AG09319 (cell line): ENCODE measurements around a stretch of chr12.

DNA sequence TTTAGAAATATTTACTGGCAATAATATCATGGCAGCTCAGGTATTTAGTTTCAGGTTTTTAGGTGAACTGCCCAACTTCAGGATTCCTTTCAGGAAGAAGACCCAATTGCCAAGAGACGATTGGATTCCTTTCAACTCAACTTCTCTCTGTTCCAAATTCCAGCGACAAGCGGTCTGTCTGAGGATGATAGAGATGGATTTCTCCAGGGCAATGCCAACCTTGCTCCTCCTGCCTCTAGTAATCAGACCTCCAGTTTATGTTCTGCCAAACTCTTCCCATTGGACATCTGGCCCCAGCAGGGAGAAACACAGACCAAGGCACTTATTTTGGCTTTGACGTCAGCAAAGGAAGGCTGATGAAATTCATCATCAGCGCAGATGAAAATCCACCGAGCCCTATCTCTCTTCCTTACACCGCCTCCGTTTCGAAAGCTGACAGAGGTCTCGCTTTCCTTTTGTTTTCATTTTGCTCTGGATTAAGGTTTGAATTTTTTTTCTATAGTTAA lies 35.6 kb upstream of the MED13L start:
- RRBS: no CpG with 5 or more reads among the region's 10 CpGs

DNA sequence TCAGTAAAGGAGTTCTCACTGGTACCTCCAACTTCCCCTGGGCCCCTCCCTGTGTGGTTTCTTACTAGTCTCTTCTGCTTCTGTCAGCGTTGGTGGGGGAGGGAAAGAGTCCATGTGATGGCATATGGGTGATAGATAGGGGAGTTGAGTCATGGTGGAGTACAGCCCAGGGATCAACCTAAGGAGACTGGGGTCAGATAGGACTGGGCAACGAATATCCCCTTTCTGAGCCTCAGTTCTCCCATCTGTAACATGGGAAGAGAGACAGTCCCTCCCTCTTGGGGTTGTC lies 83.4 kb upstream of the MED13L start:
- RRBS: no CpG with 5 or more reads among the region's 2 CpGs

DNA sequence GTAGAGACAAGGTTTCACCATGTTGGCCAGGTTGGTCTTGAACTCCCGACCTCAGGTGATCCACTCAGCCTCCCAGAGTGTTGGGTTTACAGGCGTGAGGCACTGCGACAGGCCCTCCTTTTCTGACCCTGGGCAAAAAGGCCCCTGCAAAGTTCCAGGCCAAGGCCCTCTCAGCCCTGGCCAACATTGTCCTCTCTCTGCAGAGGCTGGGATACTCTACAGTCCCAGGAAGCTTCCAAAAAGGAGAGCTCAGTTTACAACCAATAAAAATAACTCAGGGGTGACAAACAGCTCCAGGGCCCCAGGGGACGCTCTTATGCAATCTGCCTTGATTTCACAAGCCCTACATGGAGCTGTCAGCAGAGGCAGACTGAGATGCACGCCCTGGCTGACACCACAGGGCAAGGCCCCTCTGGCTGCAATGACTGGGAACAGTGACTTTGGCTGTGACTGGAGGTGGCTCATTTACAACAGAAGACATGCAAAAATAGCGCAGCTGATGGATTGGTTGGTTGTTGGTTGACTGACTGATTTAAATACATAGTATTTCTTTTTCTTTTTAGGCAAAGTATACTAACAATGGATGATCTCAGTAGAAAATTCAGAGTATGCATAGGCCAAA lies 129.0 kb upstream of the MED13L start:
- RRBS: no CpG with 5 or more reads among the region's 6 CpGs

DNA sequence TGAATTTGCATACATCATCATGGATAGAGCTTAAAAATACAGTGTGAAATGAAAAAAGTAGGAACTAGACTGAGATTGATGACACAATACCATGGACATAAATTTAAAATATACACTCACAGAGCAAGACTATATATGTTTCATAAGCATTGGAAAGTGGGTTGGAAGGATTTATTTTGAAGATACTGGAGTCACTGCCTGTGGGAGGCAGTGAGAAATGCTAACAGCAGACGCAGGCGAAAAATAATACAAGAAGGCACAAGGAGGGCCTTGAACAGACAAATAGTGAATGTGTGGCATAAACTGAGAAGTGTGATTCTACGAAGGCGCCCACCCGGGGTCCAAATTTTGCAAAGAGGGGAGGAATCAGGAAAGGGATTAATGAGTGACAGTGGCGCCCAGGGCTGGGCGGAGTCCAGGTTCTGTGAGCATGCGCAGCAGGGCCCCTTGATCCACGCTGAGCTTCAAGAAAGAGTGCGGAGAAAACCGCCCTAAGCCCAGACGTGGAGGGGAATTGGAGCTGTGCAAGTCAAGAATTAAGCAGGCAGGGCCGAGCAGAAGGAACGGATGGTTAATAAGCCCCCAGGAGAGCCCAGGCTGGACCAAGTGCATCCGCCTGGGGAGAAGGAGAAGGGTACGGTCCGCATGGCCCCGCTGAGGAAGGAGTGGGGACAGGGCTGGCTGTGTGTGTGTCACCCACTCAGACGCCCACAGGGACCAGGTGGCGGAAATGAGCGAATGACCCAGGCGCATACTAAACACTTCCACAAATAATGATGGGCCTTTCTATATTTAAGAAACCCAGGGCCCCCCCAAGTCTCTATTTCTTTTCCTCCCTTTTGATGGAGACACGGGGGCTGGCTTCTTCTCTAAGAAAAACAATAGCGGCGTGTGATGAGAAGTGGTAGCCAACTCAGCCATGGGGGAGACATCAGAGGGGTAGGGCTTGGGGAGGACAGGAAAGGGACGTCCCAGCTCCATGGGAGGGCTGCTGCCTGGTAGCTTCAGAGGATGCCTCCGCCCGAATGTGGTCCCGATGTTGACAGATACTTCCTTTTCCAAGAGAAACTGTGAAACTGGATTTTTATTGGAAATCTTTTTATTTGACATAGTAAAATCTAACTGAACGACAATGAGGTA lies 6.6 kb upstream of the MAP1LC3B2 start:
- RRBS: no CpG with 5 or more reads among the region's 30 CpGs

GRCh38 chr12:116594509-116594780 lies 35.3 kb downstream of the MAP1LC3B2 start:
- RRBS: no CpG with 5 or more reads among the region's 3 CpGs

GRCh38 chr12:116821089-116821872 lies 60.0 kb downstream of the HRK start:
- RRBS: no CpG with 5 or more reads among the region's 10 CpGs

DNA sequence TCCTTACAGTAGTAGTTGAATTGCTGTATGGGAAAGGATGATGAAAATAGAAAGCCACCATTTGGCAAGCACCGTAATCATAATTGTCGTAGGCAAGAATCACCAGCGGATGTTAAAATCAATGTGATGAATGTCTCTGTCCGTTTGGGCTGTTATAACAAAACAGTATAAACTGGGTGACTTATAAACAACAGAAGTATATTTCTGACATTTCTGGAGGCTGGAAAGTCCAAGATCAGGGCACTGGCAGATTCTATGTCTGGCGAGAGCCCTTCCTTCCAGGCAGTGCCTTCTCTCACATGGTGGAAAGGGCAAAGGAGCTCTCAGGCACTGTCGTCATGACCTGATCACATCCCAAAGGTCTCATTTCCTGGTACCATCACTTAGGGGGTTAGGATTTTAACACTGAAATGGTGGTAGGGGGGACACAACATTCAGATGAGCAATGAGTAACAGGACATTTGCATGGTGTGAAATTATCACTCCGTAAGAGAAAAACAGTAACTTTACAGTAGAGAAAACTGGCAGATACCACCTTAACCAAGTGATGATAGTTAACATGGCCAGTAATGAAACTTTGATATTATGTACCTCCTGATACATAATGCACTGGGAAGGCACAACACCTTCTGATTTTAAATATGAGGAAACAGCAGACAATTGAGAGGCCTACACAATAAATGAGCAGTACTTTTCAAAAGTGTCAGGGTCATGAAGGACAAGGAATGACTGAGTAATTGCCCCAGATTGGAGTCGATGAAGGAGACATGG lies 64.5 kb downstream of the FBXW8 start:
- RRBS: no CpG with 5 or more reads among the region's 8 CpGs

DNA sequence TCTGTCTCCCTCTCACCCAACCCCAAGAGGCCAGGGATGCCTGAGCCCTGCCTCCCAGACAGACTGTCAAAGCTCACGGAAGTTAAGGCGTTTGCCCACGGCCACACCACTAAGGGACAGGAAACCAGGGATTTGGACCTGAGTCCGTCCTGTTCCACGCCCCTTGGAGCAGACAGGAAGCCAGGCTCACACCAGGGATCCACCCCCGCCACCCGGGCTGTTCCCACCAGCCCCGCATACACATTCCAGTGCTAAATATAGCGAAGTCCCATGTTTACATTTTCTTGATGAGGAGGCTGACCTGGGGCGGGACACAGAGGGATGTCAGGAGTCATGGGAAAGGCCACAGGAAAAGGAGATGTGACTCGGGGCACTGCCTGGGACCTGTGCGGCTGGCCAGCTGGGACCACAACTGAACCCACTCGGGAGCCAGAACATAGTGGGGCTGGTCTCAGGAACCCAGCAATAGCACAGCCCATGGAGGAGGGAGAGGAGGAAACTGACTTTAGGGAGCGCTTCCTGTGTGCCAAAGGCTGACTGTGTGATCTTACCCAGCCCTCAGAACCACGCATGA lies 51.0 kb downstream of the TESC start:
- RRBS: no CpG with 5 or more reads among the region's 15 CpGs

GRCh38 chr12:117069026-117069693 lies 30.1 kb downstream of the TESC start:
- RRBS: no CpG with 5 or more reads among the region's 17 CpGs

- RRBS: no CpG with 5 or more reads among the region's 6 CpGs
Observed at GRCh38 chr12:117674290-117674910, 294.4 kb downstream of the KSR2 start.

DNA sequence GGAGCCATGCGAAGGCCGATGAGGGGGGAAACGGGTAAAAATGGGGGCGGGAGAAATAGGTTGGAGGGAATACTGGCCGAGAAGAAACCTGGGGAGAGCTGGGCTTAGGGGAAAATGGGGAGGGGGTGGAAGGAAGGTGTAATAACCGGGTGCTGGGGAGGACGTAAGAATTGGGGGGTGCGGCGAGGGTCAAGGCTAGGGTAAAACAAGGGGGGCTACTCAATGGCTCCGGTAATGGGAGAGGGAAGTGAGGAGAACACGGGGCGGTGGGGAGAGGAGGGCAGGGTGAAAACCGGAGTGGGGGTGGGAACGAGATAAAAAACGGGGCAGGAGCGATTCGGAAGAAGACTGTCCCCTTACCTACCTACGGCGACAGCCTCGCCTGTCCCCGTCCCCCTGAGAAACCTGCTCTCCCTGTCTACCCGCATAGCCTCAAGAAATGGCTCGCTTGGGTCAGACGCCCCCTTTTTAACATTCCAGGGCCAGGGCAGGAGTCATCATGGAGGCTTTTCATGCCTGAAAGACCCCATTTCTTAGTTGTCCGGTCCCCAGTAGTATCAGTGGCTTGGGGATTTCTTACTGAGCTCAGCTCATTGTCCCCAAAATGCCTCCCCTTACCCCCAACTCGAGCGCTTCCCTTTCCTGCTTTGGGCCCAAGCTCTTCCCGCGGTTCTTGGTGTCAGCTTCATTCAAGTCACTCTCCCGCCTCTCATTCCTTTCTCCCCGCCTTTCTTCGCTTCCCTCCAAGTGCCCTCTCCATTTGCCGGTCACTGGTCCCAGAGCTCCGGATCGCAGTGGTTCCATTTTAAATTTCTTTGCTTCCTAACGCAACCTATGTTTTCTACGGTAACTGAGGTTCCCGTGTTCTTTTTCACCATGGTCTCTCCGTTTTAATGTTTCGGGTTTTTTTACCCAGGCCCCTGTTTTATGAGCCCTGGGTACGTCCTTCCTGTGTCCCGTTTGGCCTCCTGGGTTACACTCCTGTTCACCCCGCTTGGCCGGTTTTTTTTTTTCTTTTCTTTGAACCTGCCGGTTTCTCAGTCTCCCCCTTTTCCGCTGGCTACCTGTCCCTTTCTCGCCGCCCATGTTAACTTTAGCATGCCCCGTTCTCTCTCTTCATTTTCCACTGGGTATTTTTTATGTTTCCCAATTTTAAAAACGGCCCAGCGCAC lies 1.1 kb upstream of the WSB2 start:
- RRBS: 2% methylated on average over 5 of the region's 51 CpGs

DNA sequence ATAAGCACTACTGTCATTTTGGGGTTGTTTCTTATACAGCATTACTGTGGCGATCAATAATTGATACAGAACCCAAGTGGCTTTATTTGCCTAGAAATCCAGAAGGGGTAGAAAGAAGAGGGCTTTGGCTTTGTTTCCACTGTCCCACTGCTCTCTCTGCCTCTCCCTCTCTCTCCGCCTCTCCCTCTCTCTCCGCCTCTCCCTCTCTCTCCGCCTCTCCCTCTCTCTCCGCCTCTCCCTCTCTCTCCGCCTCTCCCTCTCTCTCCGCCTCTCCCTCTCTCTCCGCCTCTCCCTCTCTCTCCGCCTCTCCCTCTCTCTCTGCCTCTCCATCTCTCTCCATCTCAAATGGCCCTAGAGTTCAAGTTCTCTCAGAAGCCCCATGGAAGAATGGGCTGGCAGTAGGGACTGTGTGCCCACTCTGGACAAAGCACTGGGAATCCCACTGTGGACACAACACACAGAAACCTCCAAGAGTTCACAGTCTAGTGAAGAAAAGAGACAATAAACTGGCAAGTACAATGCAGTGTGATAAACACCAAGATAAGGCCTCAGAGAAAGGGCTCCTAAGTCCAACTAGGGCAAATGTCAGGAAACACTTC lies 5.6 kb downstream of the VSIG10 start:
- RRBS: no CpG with 5 or more reads among the region's 9 CpGs

GRCh38 chr12:118102794-118103479 lies 874 bp downstream of the VSIG10 start:
- RRBS: under 1% methylated on average over 14 of the region's 29 CpGs

GRCh38 chr12:118144426-118145804 lies 9.0 kb downstream of the PEBP1 start:
- RRBS: no CpG with 5 or more reads among the region's 21 CpGs

DNA sequence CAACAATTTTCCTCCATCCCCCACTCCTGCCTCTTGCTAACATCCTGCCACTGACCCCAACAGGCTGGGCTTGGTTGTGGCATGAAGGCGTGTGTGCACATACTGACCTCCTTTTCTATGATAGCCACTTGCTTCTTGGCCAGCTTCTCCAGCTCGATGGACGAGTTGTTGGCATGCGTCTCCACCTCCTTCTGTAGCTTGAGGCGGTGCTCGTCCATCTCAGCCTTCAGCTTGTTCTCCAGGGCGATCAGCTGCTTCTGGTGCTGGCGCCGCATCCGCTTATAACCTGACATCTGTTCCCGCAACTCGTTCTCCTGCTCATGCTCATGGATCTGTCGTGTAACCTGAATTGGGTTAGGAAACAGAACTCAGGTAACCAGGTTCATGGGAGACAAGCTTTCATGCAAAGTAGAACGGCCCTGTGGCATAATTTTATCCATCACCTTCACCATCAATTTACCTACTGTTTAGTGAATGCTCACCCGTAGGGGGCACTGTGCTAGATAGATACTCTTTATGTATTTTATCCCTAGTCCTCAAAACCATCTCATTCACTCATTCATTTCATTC lies 45.4 kb downstream of the PEBP1 start:
- RRBS: no CpG with 5 or more reads among the region's 15 CpGs

- RRBS: no CpG with 5 or more reads among the region's 7 CpGs
Observed at GRCh38 chr12:118358897-118359449, 13.7 kb downstream of the TAOK3 start.

DNA sequence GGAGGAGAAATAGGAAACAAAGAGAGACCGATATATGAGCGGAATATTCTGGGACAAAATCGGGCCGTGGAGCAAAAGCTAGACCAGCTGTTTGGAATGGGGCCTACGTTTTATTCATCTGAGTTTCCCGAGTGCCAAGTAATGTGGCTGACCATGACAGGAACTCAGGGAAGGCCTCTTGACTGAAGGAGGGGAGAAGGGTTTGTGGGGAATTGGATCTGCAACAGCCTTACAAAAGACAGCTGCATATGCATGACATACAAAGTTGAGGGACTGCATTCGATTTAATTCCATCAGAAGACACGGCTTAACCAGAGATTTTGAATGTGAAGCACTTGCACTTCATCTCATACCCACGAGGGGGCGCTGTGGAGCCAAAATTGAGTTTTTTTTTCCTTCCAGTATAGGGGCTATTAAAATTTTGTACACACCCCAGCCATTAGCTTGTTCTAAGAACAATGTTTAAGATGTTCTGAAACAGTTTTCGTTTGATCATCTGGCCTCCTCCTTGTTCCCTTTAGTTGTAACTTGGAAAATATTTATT lies 1.4 kb downstream of the SUDS3 start:
- RRBS: no CpG with 5 or more reads among the region's 11 CpGs

DNA sequence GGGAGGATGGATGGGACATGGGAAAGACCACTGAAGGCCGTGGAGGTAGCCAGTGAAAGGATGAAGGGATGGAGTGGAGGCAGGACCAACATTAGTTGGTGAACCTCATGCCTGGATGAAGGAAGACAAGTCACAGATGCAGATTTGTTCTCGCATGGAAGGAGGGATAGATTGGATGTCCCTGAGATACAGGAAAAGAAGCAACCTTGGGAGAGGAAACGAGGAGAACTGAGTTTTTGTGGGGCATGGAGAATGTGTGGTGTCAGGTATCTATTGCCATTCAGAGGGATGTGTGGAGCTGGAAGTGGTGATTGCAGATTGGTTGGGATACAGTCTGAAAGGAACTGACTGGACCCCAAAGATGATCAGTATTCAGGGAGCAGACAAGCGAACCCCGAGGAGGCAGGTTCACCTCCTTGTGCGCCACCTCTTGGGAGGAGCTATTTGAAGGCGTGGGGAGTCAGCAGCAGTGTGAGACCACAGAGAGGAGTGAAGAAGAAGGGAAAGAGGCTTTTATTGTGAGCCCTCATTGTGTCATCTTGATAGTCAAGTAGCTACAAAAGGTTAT lies 23.3 kb downstream of the SUDS3 start:
- RRBS: no CpG with 5 or more reads among the region's 7 CpGs

- RRBS: no CpG with 5 or more reads among the region's 4 CpGs
Observed at GRCh38 chr12:119037104-119037436, 55.7 kb downstream of the SRRM4 start.